T47D (cell line): ENCODE measurements around the genes IL5, KIF3A and AFF4.

DNA sequence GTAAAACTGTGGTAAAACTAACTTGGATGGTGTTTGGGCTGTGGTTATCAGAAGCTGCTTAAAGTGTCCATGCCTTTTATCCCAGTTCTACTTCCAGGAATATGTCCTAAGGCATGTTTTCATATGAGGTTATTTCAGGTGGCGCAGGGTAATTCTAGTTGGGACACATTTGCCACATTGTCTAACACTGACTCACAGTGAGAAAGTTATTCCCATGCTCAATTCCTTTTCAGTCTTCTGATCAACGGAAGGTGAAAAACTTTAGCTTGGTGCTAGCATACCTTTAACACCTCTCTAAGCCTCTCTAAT, 45.5 kb downstream of the SLC22A5 start:
- RRBS = no CpG with 5 or more reads among the region's 2 CpGs

GRCh38 chr5:132485027-132485373, 5.6 kb downstream of the IRF1 start:
- RRBS = no CpG with 5 or more reads among the region's 5 CpGs

- RRBS = no CpG with 5 or more reads among the region's 9 CpGs
Measured at GRCh38 chr5:132485374-132486188, 5.0 kb downstream of the IRF1 start.

DNA sequence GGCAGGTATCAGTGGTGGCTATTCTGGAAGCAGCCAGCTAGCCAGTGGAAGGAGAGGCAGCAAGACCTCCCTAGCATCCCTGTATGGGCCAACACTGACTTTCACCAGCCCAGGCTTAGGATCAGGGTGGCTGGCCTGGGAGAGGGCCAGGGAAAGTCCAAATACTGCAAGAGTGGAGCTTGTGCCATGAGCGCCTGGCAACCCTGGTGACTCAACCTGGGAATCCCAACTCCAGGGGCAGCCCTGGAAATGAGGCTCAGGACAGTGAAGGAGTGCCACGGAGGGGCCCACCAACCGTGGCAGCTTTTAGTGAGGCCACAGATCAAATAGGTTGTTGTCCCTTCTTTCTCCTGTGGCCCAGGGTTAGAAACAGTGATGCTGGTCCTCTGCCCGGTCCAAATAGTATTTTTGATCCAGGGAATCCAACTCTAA, 7.7 kb upstream of the IRF1 start:
- RRBS = no CpG with 5 or more reads among the region's 4 CpGs

DNA sequence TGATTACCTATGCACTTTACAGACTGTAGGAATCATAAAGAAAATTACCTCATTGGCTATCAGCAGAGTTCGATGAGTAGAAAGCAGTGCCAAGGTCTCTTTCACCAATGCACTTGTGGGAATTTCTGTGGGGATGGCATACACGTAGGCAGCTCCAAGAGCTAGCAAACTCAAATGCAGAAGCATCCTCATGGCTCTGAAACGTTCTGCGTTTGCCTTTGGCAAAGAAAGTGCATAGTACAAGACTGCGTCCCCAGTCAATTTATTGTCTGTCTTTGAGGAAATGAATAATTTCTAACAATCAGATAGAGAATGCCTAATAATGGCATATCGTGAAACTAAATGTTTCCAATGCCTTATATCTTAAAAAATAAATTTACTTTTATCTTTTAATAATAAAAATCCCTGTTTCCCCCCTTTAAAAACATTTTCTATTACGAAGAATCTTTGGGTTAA, at the start of gene IL5:
Gene IL5 (minus strand): TSS at position 236 of the 456 bp plus-strand sequence.
- RRBS = no CpG with 5 or more reads among the region's 7 CpGs

GRCh38 chr5:132587322-132587762, 30.6 kb downstream of the RAD50 start:
- RRBS = no CpG with 5 or more reads among the region's 2 CpGs

DNA sequence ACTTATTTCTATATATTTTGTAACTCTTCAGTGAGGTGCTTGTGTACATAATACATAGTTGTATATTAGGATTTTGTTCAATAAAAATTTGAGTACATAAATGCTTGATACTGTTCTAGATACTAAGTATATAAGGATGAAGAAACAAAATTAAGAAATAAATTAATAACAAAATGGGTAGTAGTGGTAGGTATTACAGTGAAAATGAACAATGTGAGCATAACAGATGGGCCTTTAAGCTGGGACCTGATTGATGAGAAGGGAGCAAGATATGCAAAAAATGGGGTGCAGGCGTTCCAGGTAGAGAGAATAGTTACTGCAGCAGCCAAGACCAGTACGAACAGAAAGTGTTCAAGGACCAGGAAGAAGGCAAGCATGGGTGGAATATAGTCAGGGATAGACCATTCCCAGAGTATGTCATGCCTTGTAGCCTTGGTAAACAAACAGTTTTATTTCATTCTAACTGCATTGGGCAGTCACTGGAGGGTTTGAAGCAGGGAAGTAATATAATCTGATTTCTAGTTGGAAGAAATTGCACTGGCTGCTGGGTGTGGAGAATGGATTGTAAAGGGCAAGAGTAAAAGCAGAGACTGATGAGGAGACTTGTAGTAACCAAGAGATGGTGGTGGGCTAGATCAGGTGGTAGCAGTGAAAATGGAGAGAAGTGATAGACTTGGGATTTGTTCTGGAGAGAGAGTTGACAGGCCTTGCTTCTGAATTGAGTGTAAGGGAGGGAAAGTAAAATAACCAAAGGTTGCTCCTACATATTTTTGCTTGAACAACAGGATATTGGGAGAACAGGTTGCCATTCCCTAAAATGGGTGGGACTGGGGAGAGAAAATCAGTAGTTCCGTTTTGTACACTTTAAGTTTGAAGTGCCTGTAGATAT, 30.5 kb upstream of the IL13 start:
- RRBS = no CpG with 5 or more reads among the region's 3 CpGs

- RRBS = no CpG with 5 or more reads among the region's 21 CpGs
Measured at GRCh38 chr5:132662975-132663765, 5.2 kb downstream of the IL13 start.

DNA sequence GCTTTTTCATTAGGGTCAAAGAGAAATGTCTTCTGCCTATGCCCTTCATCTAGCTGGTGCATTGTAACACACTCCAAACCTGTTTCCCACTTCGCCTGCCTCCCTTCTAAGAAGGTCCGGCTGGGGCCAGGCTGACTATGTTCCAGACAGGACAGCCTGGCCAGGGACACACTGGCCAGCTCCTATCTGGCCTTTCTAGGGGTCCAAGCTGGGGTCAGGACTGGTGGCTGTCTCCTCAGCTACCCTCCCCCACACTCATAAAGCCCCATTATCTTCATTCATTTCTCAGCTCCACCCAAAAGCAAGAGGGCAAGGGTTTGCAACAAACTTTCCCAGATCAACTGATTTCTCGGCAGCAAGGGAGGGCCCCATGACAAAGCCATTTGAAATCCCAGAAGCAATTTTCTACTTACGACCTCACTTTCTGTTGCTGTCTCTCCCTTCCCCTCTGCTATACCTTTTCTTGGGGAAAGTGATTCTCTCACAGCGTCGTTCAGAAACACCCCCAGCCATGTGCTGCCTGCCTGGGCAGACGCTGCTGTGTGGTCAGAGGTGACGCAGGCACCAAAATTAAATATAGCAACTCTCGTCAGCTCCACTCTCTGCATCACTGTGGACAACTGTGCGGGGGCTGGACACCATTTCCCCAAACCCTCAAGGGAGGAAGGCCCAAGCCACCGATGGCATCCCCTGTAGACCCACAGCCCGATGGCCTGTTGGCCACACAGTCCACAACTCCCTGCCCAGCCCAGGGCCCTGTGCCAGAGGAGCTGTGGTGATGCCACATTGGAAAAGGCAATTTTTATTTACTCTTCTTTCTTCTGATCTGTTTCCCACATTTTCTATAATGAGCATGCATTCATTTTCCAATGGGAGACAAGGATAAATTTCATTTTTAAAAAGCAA, 6.0 kb downstream of the IL13 start:
- RRBS = no CpG with 5 or more reads among the region's 12 CpGs

GRCh38 chr5:132736636-132737812, at the start of gene KIF3A:
KIF3A (minus strand) TSS chr5:132737546.
- RRBS = 3% methylated on average over 13 of the region's 86 CpGs

DNA sequence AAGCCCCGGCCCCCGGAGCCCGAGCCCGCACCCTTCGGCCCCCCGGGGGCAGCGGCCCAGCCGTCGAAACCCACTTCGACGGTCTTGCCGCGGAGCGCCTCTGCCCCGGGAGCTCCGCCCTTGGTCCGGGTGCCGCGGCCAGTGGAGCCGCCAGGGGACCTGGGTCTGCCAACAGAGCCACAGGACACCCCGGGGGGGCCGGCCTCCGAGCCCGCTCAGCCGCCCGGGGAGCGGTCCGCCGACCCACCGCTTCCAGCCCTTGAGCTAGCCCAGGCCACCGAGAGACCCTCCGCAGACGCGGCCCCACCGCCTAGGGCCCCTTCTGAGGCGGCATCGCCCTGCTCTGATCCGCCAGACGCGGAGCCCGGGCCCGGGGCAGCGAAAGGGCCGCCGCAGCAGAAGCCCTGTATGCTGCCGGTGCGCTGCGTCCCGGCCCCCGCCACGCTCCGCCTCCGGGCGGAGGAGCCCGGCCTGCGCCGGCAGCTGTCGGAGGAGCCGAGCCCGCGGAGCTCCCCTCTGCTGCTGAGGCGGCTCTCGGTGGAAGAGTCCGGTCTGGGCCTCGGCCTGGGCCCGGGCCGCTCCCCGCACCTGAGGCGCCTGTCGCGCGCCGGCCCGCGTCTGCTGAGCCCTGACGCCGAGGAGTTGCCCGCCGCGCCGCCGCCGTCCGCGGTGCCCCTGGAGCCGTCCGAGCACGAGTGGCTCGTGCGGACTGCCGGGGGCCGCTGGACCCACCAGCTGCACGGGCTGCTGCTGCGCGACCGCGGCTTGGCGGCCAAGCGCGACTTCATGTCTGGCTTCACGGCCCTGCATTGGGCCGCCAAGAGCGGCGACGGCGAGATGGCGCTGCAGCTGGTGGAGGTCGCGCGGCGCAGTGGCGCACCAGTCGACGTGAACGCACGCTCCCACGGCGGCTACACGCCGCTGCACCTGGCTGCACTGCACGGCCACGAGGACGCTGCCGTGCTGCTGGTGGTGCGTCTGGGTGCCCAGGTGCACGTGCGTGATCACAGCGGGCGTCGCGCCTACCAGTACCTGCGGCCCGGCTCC, 1.1 kb downstream of the SOWAHA start:
- RRBS = 2% methylated on average over 44 of the region's 133 CpGs

GRCh38 chr5:132831458-132831895, 1.0 kb upstream of the SHROOM1 start:
- RRBS = no CpG with 5 or more reads among the region's 9 CpGs

DNA sequence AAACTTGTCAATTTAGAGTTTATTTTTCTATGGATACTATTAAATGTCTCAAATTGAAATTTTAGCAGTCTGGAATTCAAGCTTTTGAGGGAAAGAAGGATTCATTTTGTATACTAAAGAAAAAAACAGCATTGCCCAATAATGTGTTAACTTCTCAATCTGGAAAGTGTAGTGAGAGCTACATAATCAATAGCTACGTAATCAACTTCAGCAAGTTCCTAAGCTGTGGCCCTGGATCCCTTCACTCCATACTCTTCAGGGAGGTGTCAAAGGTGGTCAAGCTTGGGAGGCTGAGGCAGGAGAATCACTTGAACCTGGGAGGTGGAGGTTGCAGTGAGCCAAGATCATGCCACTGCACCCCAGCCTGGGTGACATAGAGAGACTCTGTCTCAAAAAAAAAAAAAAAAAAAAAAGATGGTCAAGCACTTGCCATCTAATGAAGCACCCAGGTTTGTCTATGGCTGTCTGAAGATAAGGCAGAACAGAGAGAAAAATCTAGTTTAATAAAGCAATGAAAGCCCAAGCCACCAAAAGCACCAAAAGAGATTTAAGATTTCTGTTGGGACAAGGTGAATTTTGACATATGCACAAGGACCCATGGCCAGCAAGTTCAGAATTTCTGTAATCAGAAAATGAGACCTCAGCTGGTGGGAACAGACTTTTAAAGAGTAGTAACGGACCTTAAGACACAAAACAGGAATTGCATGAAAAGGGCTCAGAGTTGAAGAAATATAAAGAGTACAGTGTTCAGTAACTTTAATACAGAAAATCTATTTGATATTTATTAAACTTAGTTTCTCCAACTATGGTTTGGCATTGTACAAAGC, 1.4 kb downstream of the LEAP2 start:
- RRBS = no CpG with 5 or more reads among the region's 2 CpGs

DNA sequence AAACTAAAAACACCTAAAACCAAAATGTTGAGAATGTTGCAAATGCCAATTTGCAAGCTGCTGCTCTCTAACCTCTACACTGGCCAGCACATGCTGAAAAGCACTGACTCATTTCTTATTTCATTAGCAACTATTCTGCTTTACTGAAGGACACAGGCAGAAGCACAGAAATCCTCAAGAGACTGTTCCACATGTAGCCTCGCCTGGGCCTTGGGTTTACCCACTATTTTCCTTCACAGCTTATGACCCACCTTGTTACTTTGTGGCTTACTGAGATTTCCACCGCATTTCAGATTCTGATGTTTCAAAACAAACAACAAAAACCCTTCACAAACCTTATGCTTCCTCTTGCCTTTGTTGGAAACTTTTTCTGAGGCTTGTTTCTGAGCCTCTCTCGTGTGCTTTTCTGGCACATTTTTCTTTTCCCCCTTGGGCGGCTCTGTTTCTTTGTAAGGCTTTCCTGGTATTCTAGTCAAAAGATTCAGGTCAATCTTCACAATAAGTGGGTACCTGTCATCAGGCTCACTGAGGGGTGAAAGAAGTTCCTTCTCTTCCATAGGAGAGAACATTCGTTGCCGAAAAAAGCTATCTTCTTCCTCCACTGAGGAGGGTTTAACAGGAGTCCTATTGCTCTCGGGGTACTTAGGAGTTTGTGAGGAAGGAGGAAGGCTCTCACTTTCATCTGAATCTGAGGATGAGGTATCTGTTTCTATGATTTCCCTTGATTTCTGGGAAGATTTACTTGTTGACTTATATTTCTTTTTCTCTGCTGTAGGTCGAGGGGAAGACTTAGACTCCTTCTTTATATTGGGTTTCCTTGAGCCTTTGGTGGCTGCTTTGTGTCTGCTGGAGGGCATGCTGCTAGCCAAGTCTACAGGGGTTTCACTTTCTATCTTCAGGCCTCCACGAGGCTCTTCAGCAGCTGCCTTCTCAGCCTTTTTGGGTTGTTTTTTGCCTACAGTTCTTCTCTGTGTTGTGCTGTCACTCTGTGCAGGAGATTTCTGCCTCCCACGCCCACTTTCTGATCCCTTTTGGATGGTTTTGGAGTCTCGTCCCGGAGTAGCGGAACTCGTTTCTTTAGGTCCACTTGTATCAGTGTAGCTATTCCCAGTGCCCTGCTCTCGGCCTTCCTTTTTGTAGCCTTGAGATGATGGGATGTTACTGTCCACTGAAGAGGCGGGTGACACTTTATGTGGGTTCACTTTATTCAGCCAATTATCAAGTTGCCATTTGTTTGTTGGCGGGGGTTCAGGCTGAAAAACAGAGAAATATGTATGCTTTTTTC, 23.0 kb downstream of the LEAP2 start:
- RRBS = no CpG with 5 or more reads among the region's 17 CpGs

- RRBS = no CpG with 5 or more reads among the region's 4 CpGs
Measured at GRCh38 chr5:132906813-132907991, 33.7 kb downstream of the LEAP2 start.

GRCh38 chr5:132963187-132964282, at the start of gene AFF4:
AFF4 (minus strand) TSS chr5:132963634.
- RRBS = 1% methylated on average over 60 of the region's 104 CpGs

GRCh38 chr5:133170657-133171227, 118.9 kb downstream of the HSPA4 start:
- RRBS = no CpG with 5 or more reads among the region's 9 CpGs

GRCh38 chr5:133322603-133322890, 270.7 kb downstream of the HSPA4 start:
- RRBS = no CpG with 5 or more reads among the region's 4 CpGs

GRCh38 chr5:133407129-133407475, 205.2 kb downstream of the FSTL4 start:
- RRBS = no CpG with 5 or more reads among the region's 1 CpG

- RRBS = no CpG with 5 or more reads among the region's 10 CpGs
Measured at GRCh38 chr5:133440196-133440888, 172.0 kb downstream of the FSTL4 start.